ENCODE measurements around the genes CYP2A6, CYP2A13 and CCDC97.

DNA sequence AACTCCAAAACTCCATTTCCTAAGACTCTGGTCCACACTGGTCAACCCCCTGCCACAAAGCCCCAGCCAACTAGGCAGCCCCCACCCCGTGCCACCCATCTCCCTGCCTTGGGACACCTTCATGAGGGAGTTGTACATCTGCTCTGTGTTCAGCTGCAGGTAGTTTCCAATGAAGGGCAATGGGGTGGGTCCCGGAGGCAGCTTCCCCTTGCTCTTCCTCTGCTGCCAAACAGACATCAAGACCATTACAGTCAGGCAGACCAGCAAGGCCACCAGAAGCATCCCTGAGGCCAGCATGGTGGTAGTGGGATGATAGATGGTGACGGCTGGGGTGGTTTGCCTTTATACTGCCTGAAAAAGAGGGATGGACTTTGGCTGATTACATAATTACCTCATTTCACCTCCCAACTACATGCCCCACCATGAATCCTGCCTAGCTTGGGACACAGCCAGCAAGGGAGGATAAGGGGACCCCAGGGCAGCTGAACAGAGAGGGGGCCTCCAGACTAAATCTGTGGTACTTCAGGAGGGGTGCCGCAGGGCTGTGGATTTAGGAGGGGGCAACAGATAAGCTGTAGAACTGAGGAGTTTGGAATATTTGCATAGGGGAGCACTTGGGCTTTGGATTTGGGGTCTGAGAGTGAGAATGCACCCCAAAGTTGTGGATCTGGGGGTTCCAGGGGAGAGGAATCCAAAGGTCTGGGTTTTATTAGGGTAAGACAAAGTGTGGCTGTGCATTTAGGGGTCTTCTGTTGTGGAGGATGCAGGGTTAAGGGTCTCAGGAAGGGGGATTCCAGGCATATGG is at the start of gene CYP2A6:
Gene CYP2A6 (minus strand): TSS at position 318 of the 805 bp plus-strand sequence.
- PRO-cap = no peak

- PRO-cap = no peak
Observed at GRCh38 chr19:40864641-40864943, 14.3 kb upstream of the CYP2A6 start.

DNA sequence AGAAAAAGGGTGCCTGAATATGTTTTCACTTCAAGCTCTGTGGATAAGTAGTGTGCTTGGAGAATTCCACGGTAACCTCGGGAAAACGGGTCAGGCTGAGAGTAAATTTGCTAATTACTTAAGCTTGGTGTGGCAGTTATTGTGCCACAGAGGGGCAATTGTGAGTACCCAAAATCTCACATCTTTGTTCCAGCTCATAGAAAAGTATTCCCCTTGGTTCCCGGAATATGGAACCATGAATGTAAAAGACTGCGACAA is 36.3 kb upstream of the CYP2B6 start:
- PRO-cap = no peak

- PRO-cap = no peak
Observed at GRCh38 chr19:40989314-40990438, 1.4 kb upstream of the CYP2B6 start.

DNA sequence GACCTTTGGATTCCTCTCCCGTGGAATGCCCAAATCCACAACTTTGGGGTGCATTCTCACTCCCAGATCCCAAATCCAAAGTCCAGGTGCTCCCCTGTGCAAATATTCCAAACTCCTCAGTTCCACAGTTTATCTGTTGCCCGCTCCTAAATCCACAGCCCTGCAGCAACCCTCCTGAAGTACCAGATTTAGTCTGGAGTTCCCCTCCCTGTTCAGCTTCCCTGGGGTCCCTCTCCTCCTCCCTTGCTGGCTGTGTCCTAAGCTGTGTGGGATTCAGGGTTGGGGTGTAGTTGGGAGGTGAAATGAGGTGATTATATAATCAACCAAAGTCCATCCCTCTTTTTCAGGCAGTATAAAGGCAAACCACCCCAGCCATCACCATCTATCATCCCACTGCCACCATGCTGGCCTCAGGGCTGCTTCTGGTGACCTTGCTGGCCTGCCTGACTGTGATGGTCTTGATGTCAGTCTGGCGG is at the start of gene CYP2A13:
Gene CYP2A13 (plus strand): TSS at position 381 of the 476 bp plus-strand sequence.
- PRO-cap = no peak

DNA sequence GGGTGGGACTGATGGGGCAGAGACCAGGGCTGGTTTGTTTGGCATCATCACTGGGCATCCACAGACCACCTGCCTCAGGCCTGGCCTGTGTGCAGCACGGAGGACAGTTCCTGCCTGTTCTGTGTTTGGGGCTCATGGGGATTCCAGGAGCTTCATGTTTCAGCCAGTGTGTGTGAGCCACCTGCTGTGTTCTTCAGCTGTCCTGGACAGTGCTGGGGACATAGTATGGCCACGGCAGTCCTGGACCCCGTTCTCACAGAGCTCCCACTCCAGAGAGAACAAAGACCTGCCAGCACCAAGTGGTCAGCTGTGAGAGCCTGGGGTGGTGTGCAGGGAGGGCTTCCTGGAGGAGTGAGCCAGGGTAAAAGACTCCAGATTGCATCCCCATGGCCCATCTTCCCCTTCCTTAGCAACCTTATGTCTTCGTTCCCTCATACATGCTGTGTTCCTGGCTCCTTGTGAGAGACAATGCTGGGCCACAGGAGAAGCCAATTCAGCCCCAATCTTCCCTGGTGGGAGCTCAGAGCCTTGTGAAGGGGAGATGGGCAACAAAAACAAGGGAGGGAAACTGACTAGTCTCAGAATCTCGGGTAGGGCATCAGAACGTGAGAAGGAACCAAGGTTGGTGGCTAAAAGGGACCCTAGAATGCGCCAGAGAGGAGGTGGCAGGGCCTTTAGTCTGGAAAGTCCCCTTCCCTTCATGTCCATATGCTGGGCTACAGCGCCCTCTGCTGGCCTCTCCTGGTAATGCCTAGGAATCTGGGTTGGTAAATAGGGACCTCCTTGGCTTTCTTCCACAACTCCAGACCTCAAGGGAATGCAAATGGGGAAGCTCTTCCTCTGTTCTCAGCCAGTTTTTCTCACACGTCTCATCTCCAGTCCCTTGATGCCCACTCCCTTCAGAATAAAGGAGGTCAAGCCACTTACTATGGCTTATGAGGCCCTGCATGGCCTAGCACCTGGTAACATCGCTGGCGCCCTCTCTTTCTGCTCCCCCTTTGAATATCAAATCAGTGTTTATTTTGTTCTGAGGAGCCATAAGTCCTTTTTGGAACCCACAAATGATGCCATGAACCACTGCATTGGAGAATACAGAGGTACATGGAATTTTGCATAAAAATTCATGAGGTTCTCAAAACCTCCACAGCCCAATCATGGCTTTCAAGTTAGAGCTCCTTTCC is 1.6 kb upstream of the CCDC97 start:
- PRO-cap = bidirectional peak, plus-strand start at position 863 of the sequence, minus-strand start at position 643 of the sequence

GRCh38 chr19:41309678-41310813 is at the start of gene CCDC97:
CCDC97 (plus strand) TSS chr19:41310172.
- PRO-cap = bidirectional peak, plus-strand start at chr19:41310251, minus-strand start at chr19:41310115; bidirectional peak, plus-strand start at chr19:41310471, minus-strand start at chr19:41310347

DNA sequence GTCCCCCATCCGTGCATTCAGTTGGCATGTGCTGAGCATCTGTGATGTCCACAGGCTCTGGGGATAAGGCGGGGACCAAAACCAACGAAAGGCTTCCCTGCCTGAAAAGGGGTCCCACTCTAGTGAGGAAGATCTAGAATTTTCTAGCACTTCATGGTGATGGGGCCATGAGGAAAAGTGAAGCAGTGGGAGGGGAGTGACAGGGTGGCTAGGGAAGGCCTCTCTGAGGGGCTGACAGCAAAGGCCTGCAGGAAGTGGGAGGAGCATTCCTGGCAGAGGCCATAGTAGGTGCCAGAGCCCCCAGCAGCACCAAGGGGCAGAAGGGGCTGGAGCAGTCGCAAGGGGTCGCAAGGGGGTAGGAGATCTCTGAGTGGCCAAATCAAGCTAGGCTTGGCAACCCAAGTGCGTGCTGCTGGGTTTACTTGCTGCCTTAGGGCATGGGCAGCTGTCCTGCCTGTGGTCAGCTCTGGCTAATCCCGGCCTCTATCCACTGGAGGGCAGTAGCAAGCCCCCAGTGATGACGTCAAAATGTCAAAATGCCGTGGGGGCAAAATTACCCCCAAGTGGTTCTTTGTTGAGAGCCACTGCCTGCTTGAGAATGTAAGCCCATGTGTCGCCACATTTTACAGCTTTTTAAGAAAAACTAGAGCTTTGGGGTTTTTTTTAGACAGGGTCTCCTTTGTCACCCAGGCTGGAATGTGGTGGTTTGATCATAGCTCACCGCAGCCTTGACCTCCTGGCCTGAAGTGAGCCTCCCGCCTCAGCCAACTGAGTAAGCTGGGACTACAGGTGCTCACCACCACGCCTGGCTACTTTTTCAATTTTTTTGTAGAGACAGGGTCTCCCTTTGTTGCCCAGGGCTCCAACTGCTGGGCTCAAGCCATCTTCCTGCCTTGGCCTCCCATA is 11.7 kb downstream of the CCDC97 start:
- PRO-cap = no peak

DNA sequence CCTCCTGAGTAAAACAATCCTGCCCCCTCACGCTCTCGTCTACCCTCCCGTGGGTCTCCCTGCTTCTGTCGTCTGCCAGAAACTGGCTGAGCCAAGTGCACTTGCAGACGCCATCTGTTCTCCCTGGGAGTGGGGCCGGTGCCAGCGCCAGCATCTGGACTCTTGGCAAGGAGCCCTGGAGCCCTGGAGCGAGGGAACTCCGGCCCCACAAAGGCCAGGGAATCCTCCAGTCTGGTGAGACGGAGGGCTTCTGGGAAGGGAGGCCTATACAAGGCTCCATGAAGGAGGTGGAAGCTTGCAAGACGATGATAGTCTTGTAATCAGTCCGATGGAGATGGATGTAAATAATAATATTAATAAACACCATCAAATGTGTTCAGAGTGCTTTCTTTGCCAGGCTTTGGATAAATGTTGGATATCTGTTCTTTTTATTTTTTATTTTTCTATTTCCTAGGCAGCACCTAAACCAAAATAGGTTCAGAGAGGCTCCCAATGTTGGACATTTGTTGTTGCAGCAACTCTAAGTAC is 2.2 kb upstream of the TMEM91 start:
- PRO-cap = no peak

GRCh38 chr19:41401431-41402042 is 3.9 kb downstream of the BCKDHA start:
- PRO-cap = no peak

- PRO-cap = no peak
Observed at GRCh38 chr19:41436351-41437015, 3.2 kb downstream of the DMAC2 start.

GRCh38 chr19:41449394-41449940 is 6.5 kb downstream of the ERICH4 start:
- PRO-cap = no peak

DNA sequence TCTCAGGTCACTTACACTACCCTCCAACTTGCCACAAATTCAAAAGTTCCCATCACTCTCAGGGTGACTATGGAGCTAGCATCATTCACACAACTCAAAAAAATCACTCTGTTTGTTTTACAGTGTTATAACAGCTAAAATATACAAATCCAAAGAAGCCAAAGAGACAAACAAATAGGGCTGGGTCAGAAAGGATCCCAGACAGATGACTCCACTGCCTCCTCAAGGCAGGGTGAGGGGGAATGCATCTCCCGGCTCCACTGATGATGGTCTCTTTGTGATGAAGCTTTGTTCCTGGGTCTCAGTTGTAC is 54.3 kb downstream of the ERICH4 start:
- PRO-cap = no peak

- PRO-cap = bidirectional peak, plus-strand start at chr19:41545794, minus-strand start at chr19:41545728
Observed at GRCh38 chr19:41545521-41545972, 30.4 kb upstream of the CEACAM21 start.

GRCh38 chr19:41548785-41549589 is 27.0 kb upstream of the CEACAM21 start:
- PRO-cap = bidirectional peak, plus-strand start at chr19:41549248, minus-strand start at chr19:41549057; bidirectional peak, plus-strand start at chr19:41549518, minus-strand start at chr19:41549361

- PRO-cap = bidirectional peak, plus-strand start at chr19:41623573, minus-strand start at chr19:41623425
Observed at GRCh38 chr19:41623124-41623669, 3.7 kb downstream of the CEACAM4 start.

- PRO-cap = no peak
Observed at GRCh38 chr19:41774131-41775060, 19.1 kb downstream of the CEACAM6 start.

DNA sequence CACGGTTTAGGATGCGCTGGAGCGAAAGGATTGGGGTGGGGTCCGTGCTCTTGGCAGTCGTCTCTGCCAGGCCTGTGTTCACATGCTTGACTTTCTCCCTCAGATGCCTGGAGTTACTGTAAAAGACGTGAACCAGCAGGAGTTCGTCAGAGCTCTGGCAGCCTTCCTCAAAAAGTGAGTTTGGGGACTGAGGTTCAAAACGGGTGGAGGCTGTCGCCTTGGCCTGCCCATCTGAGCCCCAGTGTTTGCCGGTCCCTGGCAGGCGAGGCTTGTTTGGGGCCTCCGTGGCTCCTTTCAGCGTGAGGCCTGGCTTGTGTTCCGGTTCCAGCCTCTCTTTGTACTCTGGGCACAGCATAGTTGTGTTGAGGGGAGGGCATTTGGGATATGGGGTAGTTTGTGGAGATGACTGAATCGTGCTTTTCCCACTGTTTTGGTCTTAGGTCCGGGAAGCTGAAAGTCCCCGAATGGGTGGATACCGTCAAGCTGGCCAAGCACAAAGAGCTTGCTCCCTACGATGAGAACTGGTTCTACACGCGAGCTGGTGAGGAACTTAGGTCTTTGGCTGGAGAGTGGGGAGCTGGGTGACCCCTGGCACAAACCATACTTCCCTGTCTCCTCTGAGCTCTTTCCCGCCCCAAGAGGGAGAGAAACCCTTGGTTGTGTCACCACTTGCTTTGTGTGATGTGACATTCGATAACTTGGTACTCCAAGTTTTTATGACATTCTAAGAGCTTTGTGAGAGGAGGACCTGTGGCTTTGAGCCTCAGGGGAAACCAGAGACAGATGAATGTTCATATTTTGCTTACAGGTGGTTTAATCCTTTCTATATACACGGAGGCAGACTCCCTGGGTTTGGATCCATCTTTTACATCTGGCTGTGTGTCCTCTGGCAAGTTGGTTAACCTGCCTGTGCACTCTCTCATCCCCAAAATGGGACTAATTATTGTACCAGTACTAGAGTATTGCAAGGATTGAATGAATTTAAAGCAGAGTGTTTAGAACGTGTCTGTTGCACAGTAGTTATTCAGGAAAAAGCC is 935 bp downstream of the RPS19 start:
- PRO-cap = no peak

DNA sequence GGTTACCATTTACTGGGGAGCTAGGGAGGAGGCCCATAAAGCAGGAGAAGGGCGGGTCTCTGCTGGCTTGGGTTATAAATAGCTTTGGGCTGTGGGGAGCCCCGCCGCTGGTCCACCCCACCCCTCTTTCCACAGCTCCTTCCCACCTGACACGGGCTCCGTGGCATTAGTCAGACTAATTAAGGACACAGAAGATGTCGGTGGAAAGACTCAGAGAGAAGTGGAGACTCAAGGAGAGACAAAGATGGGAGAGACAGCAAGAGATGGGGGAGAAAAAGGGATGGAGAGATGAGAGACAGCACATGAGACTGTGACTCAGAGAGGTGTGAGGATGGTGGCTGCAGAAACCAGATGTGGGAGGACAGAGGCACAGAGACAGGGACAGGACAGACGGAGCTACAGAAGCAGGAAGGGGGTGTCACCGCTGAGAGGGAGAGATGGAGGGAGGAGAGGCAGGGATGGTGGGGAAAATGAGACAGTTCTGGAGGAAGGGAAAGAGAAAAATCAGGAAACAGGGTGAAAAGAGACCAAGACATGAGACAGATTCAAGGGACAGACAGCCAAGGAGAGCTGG is 3.9 kb downstream of the ARHGEF1 start:
- PRO-cap = bidirectional peak, plus-strand start at position 350 of the sequence, minus-strand start at position 355 of the sequence

DNA sequence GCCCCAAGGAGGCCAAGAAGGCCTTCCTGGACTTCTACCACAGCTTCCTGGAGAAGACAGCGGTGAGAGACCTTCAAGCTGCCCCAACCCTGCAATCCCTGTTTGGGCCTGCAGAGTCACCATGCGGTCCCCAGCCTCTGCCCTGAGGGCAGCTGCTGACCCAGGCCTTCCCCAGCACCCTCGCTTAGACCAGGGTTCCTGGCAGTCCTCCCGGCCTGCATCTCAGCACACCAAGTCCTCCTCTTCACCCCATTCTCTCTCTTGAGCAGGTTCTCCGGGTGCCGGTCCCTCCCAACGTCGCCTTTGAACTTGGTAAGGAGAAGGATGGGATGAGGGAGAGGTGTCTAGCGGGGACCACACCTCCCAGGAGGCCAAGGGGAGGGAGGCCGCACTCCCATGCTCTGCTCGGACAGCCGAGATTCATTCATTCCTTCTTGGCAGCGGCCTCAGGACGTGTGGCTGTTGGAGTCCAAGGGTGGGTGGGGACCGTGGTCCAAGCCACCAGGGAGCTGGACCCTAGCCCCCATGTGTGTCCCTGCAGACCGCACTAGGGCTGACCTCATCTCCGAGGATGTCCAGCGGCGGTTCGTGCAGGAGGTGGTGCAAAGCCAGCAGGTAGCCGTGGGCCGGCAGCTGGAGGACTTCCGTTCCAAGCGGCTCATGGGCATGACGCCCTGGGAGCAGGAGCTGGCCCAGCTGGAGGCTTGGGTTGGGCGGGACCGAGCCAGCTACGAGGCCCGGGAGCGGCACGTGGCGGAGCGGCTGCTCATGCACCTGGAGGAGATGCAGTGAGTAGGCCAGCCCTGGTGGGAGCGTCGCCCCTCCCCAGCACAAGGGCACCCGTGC is 9.3 kb downstream of the ARHGEF1 start:
- PRO-cap = no peak